Psoas muscle (tissue), 2 donors: ENCODE measurements around a stretch of chr11.

GRCh38 chr11:68314233-68314423, 1.7 kb downstream of the LRP5 start:
- PRO-cap, 2 experiments = no peak in any of the 2 experiments

DNA sequence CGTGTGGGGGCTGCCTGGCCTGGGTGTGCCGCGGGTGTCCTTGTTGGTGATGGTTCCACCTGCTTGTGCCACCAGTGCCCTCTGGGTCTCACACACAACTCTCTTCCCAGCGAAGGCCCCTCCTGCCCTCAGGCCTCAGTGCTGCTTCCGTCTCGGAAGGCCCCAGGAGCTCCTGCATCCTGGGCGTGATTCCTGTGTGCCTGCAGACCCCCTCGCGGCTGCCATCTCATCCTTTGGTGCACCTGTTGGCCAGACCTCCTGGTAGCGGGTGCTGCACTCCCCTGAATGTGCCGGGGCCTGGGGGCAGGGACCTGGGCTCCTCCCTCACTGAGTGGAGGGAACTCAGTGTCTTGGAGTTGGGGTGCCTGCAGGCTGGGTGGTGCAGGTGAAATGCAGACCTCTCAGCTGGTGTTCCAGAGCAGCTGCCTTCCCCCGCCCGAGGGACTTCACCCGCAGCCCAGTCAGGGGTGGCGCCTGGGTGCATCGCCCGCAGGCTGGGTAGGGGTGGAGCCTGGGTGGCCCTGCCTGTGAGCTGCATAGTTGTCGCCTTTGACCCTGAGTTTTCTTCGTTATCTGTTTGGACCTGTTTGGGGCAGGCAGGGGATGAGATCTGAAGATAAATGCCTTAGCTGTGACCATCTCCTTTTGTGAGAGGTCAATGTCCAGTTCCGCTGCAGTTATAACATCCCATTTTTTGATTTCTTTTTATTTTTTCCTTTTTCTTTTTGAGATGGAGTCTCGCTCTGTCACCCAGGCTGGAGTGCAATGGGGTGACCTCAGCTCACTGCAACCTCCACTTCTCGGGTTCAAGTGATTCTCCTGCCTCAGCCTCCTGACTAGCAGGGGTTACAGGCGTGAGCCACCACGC, 31.5 kb downstream of the LRP5 start:
- PRO-cap, 2 experiments = no peak in any of the 2 experiments

- PRO-cap, 2 experiments = no peak in any of the 2 experiments
These were observed 59.4 kb downstream of the LRP5 start for GRCh38 chr11:68371284-68372721.

GRCh38 chr11:68396249-68397040, 64.1 kb upstream of the PPP6R3 start:
- PRO-cap, 2 experiments = no peak in any of the 2 experiments

- PRO-cap, 2 experiments = no peak in any of the 2 experiments
These were observed 37.0 kb upstream of the PPP6R3 start for GRCh38 chr11:68423304-68424277.

DNA sequence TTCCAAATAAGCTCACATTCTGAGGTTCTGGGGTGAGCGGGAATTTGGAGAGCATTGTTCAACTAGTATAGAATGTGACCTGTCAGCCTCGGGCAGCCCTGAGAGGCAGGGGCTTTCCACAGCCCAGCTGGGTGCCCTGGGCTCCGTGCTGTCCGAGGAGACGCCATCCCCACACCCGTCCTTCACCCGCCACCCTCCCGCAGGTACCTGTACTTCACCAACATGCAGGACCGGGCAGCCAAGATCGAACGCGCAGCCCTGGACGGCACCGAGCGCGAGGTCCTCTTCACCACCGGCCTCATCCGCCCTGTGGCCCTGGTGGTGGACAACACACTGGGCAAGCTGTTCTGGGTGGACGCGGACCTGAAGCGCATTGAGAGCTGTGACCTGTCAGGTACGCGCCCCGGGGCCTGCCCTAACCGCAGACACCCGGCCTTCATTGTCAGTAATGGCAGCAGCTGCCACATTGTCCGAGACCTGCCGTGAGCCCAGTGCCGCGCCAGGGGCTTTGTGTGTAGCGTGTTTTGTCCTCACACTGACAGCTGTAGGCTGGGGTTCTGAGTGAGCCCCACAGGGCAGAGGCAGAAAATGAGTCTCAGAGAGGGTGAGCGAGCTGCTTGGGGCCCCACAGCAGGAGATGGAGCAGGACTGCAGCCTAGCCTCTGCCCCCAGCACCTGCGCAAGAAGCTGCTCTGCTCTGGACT, 35.5 kb upstream of the PPP6R3 start:
- PRO-cap, 2 experiments = no peak in any of the 2 experiments

- PRO-cap, 2 experiments = no peak in any of the 2 experiments
These were observed 23.8 kb upstream of the GAL start for GRCh38 chr11:68660497-68660952.

DNA sequence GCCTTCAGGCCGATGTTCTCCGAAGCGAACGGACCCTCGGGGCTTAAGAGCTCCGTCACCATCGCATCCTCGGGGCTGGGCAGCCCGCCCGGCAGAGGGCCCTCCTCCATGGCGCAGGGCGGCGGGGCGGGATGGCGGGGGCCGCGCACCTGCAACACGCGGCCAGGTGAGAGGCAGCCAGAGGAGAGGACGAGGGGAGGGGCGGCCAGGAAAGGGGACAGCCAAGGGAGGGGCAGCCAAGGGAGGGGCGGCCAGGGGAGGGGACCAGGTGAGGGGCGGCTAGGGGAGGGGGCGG, 822 bp downstream of the TESMIN start:
- PRO-cap, 2 experiments = no peak in any of the 2 experiments

DNA sequence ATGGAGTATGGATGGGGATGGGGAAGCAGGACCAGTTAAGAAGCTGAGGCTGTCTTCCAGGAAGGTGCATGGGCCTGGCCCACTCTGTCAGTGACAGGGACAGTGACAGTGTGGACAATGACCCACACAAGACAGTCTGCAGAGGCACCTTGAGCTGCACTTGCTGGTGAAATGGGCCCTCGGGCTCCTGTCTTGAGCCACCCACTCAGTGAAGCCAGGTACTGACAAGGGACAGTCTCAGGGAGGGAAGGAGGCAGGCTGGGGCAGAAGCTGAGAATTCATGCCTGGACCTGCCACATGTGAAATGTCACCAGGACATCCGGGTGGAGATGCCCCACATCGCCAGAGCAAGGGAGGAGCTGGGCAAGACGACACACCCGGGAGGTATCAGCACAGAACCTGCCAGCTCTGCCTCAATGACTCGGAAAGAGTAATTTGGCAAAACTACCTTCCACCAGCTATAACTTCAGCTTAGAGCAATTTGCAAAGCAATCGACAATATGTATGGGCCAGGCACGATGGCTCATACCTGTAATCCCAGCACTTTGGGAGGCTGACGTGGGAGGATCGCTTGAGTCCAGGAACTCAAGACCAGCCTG, 23.5 kb downstream of the CPT1A start:
- PRO-cap, 2 experiments = no peak in any of the 2 experiments

- PRO-cap, 2 experiments = no peak in any of the 2 experiments
These were observed 1.7 kb downstream of the CPT1A start for GRCh38 chr11:68839928-68840518.

- PRO-cap, 2 experiments = no peak in any of the 2 experiments
These were observed 1.3 kb upstream of the CPT1A start for GRCh38 chr11:68842844-68843636.

DNA sequence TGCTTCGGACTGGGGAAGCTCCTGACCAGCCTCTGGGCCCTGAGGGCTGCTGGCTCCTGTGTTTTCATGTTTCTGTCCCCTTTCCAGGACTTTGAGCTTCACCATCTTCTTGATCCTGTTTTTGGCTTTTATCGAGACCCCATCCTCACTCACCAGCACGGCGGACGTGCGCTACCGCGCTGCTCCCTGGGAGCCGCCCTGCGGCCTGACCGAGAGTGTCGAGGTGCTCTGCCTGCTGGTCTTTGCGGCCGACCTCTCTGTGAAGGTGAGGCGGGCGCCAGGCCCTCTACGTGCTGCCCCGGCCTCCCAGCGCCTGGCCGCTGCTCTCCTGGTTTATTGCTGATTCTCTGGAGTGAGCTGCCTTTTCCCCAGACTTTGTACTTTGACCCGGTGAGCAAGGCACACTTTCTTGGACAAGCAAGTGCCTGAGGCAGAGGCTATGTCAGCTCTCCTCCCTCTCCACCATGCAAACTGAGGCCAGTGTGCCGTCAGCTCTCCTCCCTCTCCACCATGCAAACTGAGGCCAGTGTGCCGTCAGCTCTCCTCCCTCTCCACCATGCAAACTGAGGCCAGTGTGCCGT, 6.4 kb downstream of the TPCN2 start:
- PRO-cap, 2 experiments = no peak in any of the 2 experiments

DNA sequence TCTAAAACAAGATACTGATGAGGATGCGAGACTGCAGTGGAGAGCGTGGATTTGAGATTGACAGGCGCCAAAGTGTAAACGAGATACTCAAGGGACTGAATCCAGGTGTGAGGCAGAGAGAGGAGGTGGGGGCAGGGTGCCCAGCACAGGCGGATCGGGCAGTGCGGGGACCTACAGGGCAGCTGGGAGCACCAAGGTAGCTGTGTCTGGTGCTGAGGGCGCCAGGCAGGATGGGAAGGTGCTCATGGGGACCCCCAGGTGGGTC, 12.6 kb downstream of the TPCN2 start:
- PRO-cap, 2 experiments = no peak in any of the 2 experiments

DNA sequence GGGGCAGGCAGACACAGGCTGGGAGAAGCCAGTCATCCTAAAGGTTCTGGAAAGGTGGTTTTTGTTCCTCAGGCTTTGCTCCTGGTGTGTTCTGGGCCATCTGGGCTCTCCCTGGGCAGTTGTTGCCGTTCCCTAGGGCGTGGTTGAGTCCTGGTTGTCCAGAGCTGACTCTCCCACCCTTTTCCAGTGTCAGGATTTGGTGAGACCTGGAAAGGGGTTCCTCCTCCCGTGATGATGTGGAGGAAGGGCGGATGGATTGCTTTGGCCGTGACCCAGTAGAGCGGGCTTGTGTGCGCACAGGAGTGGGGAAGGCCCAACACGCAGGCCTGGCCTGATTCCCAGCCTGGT, 26.0 kb downstream of the TPCN2 start:
- PRO-cap, 2 experiments = no peak in any of the 2 experiments

GRCh38 chr11:69099887-69100406, 51.2 kb downstream of the TPCN2 start:
- PRO-cap, 2 experiments = no peak in any of the 2 experiments

DNA sequence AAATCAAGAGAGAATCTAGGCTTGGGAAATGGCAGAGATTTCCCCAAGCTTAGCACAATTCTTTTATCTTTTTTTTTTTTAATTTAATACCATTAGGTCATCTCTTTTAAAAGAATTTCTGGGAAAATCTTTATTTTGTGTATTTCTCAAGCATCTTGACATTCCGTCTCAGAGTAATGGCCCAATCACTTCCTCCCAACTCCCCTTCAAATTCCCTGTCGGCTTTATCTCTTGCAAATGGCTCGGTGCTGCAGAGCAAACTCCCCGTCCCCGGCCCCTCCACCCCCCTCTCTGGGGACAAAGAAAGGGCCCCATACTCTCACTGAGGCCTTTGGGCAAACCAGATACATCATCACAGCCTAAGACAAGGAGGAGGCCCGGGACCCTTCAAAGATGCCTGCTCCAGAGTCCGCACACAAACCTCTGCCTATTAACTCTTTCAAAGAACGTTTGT, 4.0 kb upstream of the SMIM38 start:
- PRO-cap, 2 experiments = no peak in any of the 2 experiments

- PRO-cap, 2 experiments = no peak in any of the 2 experiments
These were observed 59.4 kb upstream of the MYEOV start for GRCh38 chr11:69234383-69235213.

DNA sequence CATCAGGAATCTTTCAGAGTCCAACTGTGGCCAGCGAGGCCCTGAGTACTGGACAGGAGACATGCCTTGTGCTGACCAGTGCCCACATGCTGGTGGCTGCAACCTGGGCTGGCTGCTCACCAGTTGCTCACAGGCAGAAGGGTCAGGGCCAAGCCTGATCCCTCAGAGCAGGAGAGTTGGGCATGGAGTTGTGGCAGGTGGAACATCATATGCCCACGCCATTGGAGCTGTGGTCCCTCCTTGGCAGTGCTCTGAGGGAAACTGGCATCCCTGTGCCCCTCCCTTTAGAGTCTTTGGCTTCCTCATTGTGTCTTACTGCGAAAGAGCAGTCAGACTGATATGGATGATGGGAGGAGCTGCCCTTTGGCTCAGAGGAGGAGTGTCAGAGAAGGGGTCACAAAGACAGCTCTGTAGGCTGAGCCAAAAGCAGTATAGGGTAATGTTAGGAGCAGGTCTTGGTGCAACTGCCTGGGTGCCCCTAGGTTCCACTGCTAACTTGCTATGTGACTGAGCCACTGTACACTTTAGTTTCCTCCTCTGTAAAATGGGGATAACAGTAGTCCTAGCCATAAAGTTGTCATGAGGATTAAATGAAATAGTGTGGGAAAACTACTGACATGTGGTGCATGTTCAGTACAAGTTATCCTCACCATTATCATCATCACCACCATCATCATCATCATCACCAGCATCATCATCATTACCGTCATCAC, 3.0 kb upstream of the MYEOV start:
- PRO-cap, 2 experiments = no peak in any of the 2 experiments

DNA sequence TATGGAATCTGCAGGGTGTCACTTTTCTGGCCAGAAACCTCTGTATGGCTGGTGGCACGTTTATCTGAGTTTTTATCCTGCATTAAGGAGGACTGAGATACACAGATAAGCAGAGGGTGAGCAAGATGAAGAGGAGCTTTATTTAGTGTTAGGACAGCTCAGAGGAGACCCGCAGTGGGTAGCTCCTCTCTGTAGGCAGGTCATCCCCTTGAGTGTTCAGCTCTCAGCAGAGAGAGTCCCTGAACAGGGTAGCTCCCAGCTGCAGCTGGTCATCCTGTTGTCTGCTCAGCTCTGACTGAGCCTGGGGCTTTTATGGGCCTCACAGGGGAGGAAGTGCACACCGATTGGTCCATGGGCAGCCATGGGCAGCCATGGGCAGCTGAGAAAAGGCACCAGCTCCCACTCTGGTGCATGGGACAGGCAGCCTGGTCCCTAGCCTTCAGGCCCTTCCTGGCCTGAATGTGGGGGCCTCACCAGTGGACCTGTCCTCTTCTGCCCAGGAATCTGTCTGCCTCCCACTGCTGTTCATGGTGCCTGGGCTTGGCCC, 54.5 kb downstream of the MYEOV start:
- PRO-cap, 2 experiments = no peak in any of the 2 experiments

- PRO-cap, 2 experiments = no peak in any of the 2 experiments
These were observed 62.8 kb downstream of the MYEOV start for GRCh38 chr11:69356670-69357162.